Measurements from ENCODE around the gene DDX54.

DNA sequence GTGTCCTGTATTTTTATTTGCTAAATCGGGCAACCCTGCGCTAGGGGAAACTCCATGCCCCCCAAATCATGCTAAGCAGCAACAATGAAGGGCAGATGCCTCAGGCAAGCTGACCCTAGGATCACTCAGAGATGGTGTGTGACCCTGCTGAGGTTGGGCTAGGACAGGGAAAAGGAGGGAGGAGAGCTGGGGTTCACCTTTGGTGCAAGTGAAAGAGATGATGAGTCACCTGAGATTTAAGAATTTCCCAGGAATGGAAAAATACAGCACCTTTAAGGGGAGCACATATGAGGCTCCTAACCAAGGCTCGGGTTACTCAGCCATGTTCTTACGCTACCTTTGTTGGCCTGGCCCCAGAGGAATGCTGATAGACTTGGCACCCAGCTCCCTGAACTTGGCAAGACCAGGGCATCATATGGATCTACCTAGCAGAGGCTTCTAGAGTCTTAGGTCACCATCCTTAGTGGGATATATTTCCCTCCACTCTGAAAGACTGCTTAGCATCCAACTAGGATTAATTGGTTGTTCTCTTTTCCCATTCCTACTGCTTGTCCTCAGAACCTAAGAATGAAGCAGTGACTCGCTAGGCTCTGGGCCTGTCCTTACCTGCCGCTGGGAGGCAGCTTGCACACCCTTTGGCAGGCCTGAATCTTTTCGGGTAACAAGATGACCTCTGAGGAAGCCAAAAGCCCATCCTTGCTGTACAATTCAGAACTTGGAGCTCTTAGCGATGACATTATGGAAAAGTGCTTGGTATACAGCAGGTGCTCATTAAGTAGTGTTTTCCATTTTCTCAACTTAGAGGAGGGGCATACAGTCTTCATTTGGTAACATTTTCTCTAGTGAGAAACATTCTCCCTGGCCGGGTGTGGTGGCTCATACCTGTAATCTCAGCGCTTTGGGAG is 4.0 kb upstream of the NAA25 start:
- RRBS = no CpG with 5 or more reads among the region's 10 CpGs

GRCh38 chr12:112199809-112200435 is 74.6 kb downstream of the TRAFD1 start:
- RRBS = no CpG with 5 or more reads among the region's 18 CpGs

- RRBS = no CpG with 5 or more reads among the region's 10 CpGs
Observed at GRCh38 chr12:112998879-112999612, 20.7 kb downstream of the OAS2 start.

DNA sequence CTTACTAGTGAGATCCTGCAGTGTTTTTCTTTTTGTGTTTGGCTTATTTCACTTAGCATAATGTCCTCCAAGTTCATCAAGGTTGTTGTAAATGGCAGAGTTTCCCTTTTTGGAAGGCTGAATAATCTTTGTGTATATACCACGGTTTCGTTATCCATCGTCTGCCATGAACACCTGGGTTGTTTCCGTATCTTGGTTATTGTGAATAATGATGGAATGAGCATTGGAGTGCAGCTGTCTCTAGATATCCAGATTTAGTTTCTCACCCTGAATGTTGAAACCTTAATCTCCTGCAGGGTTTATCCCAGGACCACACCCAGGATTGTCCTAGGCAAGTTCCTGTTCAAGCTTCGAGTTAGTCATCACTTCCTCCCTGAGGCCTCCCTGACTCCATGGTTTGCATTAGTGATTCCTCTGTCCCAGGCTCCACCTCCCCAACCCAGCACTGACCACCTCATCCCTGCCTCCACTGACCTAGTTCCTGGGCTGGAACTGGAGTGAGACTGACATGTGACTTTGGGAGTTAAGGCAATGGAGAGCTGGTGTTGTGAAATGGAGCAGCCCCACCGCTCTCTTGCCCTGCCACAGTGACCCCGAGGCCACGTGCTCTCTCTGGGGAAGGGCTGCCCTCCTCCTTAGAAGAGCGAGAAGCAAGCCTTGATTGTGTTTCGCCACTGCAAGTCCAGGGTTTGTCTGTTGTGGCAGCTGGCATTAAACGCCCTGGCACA is 15.9 kb upstream of the DTX1 start:
- RRBS = no CpG with 5 or more reads among the region's 11 CpGs

GRCh38 chr12:113071598-113072071 is 15.1 kb downstream of the DTX1 start:
- RRBS = no CpG with 5 or more reads among the region's 15 CpGs

DNA sequence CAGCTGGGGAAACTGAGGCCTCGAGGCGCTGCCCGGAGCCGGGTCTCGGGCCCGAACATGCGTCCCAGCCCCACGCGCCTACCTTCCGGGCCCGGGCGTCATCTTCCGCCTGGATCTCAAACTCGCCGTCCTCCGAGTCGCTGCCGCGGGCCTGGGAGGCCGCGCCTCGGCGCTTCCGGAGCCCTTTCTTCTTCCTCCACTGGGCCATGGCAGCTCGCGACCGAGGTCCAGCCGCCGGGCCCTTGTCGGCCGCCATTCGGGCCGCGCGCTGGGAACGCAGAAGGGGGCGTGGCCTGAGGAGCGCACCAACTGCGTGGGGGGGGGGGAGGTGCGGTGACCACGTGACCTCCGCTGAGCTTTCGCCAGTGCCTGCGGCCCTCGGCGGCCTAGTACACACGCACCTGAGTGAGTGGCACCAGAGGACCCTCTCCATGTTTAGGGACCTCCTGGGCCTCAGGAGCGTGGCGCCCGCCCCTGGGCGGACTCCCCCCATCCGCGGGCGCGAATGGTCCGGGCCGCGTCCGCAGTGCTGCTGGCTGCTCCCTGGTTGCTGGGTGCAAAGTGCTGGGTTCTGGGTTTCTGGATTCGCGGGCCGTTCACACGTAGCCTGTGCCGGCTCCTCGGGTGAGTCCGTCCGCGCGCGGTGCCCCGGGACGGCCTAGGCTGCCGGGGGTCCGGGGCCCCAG is at the start of gene DDX54:
Gene DDX54, minus strand, starts transcription at position 283 of the 686 bp plus-strand sequence.
- RRBS = 1% methylated on average over 43 of the region's 74 CpGs

DNA sequence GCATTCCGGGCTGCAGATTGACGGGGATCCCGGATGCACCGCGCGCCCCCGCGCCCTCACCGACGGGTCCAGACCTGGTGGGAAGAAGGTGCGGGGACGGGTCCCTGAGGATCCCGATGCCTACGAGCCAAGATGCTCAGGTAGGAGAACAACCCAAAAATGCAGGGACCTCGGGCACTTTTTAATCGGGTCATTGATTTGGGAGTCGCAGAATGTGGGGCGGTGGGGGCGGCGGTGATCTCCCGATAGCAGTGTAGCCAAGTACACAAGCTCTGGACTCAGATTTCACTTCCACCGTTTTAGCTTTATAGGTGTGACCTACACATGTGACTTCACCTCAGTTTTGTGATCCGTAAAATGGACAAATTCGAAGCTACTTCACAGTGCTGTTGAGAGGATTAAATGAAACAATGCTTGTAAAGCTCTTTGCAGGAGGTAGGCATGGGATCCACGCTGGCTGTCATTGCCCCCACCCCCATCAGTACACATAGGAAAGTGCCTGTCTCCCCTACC is 417 bp downstream of the RITA1 start:
- RRBS = no CpG with 5 or more reads among the region's 25 CpGs

DNA sequence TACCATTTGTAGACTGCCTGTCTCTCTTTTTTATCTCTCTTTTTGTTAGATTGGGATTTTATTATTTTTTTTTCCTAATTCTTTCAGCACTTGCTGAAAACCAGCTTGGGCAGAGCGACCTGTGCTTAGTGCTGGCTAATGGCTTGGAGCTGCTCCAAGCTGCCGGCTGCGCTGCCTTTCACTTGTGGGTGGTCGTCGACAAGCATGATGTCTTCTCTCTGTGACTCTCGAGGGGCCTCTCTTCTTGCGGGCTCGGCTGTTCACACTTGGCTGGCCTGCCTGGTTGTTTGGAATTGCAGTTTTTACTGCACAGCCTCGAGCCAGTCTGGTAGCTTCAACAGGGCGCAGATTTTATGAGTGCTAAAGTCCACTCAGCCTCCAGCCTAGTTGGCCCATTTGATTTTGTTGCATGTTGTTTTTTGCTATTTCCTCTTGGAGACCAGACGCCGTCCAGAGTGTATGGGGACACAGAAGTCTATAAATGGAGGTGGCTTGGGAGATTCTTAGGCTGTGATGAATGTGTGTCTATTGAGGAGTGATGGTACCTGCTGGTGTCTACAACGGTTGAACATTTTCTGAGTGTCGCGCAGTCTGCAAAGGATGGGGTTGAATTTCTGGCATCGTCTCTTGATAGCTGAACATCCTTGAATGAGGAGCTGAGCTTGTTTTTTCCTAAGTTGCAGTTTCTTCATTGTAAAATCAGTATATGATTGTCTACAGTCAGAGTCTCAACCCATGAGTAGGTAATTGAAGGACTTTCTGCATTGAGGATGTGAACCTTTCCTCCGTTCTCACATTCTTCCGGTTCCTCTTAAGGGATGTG is 18.7 kb downstream of the TPCN1 start:
- RRBS = no CpG with 5 or more reads among the region's 18 CpGs

- RRBS = 99% methylated on average over 3 of the region's 12 CpGs
Observed at GRCh38 chr12:113276967-113277737, 55.9 kb downstream of the TPCN1 start.

DNA sequence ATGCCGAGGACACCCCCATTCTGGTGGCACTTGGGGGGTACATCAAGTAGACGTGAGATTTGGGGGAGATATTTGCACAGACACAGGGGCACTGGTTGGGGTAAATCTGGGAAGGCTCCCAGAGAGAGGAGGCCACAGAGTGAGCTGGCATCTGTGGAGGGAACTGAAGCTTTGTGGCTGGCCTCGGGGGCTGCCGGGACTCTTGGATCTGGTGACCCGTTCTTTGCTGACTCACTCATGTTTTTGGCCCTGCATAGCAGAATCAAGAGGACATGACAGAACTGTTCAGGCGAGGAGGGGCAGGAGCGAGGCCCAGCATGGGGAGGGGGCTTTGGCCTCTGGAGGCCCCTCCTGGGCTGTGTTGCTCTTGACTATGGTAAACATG is 1.7 kb downstream of the PLBD2 start:
- RRBS = no CpG with 5 or more reads among the region's 7 CpGs

DNA sequence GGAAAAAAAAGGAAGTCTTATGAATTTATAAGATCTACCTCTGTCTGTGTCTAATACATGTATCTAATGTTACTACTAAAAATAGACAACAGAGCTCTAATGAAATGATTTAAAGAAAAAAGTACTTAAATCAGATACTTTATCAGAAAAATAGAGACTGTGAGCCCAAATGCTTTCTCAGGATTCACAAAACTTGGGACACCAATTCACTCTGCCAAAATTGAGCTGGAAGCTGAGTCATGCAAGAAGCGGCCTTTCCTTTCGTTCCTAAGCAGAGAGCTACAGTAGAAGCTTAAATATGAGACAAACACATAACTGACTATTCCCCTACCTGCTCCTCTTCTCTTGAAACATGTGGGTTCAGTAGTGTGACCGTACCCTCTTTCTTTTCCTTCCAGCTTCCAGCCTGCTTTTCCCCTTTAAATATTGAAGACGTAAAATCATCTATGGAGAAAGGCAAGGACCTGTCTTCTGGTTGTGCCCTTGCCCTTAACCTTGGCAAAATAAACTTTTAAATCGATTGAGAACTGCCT is 4.2 kb upstream of the SDS start:
- RRBS = no CpG with 5 or more reads among the region's 5 CpGs

DNA sequence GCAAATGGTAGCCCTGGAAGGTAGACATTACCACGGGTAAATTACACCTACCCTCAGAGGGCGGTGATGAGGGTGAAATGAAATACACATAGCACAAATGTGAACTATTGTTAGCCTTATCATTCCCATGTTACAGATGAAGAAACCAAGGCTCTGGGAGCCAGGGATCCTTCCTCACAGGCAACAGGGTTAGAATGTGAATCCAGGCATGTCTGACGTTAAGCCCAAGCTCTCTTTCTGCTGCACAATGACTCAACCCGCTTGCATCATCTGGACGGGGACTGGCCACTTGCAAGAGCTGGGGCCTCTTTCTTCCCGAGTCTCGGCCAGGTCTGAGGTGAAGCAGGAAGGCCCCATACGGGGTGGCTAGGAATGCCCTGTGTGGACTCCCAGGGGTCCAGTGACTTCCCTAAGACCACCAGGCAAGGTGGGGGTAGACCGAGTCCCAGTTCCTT is 105.2 kb downstream of the RBM19 start:
- RRBS = no CpG with 5 or more reads among the region's 9 CpGs

GRCh38 chr12:114404967-114405561 is 880 bp downstream of the TBX5 start:
- RRBS = 52% methylated on average over 16 of the region's 39 CpGs

DNA sequence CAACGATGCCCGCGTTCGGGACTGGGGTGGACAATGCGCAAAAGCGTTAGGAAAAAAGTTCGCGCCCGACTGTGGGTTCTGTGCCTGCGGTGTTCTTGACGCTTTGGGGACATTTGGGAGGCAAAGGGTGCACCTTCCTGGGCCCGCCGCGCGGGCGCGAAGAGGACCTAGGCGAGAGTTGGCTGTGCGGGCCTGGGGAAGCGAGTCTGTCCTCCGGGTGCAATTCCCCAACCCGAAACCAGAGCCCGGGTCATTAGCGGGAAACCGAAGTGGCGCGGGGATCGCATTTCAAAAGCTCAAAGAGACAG is 19.1 kb downstream of the TBX3 start:
- RRBS = no CpG with 5 or more reads among the region's 28 CpGs

- RRBS = no CpG with 5 or more reads among the region's 30 CpGs
Observed at GRCh38 chr12:114668638-114669146, 15.3 kb downstream of the TBX3 start.

- RRBS = no CpG with 5 or more reads among the region's 7 CpGs
Observed at GRCh38 chr12:114685147-114685396, 1.1 kb upstream of the TBX3 start.

DNA sequence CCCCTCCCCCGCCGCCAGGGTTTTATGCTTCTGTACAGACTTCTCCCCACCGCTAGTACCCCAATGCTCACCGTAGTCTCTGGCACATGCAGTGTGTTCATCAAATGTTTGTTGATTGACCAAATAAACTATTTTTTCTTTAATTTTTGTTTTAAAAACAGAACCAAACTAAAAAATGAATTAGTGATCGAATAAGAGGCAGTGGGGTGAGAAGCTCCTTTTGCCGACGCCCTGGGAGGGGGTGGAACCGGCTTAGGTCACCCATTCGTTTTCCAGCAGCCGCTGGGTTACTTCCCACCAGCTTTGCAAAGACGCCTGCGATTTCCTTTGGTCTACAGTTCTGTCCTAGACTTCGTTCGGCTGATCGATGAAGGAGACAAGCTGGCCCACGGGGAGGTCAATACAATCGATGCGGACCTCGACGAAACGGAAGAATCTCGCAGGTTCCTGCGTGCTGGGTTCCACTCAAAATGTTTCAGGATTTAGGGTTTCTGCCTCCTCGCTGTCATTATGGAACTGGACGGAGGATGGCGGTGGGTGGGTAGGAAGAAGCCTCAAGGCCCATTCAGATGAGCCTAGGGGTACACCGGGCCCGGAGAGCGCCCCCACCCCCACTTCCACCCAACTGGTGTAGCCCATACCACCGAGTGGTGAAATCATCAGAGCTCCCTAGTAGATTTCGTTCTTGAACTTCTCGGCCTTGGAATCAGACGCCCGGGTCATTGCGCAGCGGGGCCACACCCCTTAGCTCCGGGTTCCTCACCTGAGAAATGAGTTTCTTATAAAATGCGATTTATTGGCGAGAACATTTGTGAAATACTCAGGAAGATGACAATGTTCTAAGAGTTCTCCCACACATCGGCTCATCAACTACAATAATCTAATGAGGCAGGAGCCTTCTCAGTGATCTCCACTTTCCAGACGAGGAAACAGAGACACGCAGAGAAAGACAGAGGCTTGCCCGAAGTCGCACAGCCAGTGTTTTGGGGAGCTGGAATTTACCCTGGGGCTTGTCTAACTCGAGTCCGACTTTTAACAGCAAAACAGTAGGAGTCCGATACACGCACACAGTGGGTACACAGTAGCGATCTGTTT is 13.2 kb upstream of the TBX3 start:
- RRBS = no CpG with 5 or more reads among the region's 49 CpGs

GRCh38 chr12:114747219-114747745 is 63.3 kb upstream of the TBX3 start:
- RRBS = no CpG with 5 or more reads among the region's 14 CpGs

DNA sequence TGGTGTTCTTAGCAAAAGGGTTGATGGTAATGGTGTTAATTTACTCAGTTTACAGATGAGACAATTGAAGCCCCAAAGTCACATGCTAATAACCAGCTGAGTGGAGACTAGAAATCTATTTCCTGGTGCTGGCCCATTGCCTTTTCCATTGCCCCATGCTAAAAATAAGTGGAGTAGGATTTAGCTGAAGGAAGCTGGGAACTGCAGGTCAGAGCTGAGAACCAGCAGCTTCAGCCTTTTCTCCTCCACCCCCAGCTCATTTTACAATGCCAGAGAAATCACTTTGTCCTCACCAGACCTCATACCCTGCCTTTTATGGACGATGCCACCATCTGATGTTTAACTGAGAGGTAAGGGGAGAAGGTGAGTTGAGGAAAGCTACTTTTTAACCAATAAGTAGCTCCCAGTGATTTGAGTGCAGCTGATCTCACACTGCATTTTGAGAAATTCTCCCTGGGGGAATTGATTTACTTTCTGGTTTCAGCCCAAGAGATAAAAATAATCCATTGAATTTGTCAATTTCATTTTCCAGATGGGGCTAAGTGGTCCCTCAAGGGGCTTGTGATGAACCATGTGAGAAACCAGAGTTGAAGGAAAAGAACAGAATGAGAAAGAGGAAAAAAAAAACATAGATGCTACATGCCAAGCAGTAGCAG is 516.3 kb downstream of the MED13L start:
- RRBS = no CpG with 5 or more reads among the region's 1 CpG

DNA sequence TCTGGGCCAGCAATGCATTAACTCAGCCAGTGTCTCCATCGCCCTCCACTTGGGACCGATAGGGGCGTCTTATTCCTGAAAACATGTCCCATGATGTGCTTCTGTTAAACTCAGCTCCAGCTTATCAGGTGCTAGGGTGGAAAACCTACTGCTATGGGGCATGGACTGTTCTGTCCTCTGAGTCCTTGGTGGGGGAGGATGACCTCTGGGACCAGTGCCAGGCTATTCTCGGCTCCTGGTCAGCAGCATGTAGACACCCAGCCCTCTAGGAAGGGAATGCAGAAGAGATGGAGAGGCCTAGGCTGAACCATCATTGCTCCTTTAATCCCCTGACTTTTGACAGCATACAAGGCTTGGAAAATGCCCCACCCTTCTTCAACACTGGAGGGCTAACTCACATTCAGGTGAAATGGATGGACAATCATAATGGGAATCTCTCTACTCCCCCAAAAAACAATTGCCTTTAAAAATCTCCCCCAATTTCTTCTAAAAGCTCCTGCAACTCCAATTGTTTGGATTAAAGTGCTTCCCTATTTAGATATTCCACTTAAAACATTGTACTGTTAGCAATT is 486.1 kb downstream of the MED13L start:
- RRBS = no CpG with 5 or more reads among the region's 4 CpGs